Pericardium (tissue), 1 donor: ENCODE data around the gene STARD5.

GRCh38 chr15:81292164-81293083, 31.5 kb downstream of the STARD5 start:
- RRBS: no CpG with 5 or more reads among the region's 16 CpGs

DNA sequence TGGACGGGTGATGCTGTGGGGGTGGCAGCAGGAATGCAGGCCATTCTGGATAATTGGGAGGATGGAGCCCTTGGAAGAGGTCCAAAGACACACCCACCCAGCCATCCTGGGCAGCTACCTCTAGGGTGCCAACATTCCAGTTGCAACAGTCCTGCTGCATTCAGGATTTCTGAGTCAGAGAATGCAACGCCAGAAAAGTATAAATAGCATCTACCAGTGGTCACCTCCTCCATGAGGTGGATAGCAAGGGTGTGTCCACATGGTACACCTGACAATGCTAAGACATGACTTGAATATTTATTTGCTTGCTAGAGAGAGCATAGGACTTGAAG, 26.7 kb downstream of the STARD5 start:
- RRBS: no CpG with 5 or more reads among the region's 2 CpGs

- RRBS: no CpG with 5 or more reads among the region's 8 CpGs
These were observed 15.1 kb downstream of the STARD5 start for GRCh38 chr15:81308836-81309331.

- RRBS: no CpG with 5 or more reads among the region's 23 CpGs
These were observed 11.0 kb downstream of the STARD5 start for GRCh38 chr15:81312713-81313555.

DNA sequence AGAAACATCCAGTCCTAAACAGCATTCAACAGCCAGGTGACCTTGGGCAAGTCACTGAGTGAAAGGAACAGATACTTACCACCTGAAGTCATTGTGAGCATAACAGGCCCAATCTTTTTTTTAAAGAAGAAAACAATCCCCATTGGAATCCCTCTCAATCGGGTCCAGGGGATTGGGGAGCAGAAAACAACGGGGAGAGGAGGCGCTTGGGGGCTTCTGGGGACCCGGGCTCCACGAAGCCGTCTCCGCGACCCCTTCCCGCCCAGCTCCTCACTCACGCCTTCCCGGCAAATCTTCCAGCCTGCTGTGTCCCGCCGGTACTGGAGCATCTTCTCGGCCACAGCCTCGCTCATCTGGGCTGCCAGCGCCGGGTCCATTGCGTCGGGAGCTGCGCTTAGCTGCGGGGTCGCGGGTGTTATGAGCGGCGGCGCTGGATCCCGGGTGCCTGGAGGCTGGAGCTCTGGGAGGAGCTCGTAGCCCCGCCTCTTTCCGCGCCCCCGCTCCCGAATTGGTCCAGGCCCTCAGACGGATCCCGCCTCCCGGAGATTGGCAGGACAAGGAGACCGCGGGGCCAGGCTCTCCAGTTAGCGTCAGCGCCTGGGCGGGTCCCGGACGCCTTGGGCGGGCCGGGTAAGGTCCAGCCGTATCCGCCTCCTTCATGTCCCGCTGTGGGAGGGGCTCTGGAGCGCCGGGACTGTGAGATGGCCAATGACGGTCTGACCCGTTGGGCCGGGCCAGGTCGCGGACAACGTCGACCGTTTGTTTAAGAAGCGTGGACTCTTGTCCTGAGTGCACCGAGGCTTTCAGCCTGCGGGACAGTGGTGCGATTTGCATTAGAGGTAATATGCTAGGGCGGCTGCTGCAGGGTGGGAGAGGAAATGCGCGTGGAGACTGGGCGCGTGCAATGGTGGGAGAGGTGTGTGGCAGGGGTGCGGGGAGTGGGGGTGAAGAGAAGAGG, at the start of gene STARD5:
STARD5 (minus strand) TSS at position 419 of the 958 bp plus-strand sequence.
- RRBS: 1% methylated on average over 41 of the region's 68 CpGs

DNA sequence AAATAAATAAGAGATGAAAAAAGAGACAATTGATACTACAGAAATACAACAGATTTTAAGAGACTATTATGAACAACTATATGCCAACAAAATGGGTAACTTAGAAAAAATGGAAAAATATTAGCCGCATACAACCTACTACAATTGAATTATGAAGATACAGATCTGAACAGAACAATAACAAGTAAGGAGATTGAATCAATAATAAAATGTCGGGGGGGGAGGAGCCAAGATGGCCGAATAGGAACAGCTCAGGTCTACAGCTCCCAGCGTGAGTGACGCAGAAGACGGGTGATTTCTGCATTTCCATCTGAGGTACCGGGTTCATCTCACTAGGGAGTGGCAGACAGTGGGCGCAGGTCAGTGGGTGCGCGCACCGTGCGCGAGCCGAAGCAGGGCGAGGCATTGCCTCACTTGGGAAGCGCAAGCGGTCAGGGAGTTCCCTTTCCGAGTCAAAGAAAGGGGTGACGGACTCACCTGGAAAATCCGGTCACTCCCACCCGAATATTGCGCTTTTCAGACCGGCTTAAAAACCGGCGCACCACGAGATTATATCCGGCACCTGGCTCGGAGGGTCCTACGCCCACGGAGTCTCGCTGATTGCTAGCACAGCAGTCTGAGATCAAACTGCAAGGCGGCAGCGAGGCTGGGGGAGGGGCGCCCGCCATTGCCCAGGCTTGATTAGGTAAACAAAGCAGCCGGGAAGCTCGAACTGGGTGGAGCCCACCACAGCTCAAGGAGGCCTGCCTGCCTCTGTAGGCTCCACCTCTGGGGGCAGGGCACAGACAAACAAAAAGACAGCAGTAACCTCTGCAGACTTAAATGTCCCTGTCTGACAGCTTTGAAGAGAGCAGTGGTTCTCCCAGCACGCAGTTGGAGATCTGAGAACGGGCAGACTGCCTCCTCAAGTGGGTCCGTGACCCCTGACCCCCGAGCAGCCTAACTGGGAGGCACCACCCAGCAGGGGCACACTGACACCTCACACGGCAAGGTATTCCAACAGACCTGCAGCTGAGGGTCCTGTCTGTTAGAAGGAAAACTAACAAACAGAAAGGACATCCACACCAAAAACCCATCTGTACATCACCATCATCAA, 50.5 kb downstream of the MEX3B start:
- RRBS: no CpG with 5 or more reads among the region's 42 CpGs

- RRBS: 12% methylated on average over 6 of the region's 40 CpGs
These were observed 1.2 kb upstream of the CPEB1 start for GRCh38 chr15:82648213-82648978.

- RRBS: no CpG with 5 or more reads among the region's 13 CpGs
These were observed 19.7 kb downstream of the WHAMM start for GRCh38 chr15:82828731-82829866.

DNA sequence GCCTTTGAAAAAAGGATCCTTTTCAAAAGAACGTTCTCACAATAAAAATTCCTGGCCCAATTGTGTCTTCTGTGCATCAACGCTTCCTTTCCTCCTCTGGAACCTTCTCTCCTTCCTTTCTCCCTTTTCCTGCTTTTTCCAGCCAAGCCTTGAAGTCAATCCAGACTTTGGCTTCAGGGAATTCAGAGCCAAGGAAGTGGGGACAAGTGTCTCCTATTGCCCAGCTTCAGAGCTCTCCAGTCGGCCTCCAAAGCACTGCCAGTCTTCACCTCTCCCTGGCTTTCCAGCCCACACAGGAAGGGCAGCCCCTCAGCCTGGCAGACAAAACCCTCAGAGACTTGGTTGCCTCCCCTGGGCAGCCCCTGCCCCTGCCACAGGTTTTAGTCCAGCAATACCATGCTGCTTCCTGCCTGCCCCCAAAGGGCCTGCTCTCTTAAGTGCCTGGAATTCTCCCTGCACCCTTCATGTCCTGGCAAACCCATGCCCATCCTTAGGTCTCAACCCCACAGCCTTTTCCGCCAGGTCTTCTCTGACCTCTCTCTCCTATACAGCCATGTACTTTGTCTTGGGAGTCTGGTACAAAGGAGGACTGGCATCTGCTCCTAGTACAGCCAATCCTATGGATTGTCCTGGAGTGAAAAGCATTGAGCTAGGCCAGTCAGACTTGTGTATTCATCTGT, 26.8 kb downstream of the WHAMM start:
- RRBS: no CpG with 5 or more reads among the region's 4 CpGs

- RRBS: no CpG with 5 or more reads among the region's 6 CpGs
These were observed 2.3 kb downstream of the BTBD1 start for GRCh38 chr15:83064660-83065232.

- RRBS: no CpG with 5 or more reads among the region's 3 CpGs
These were observed 1.2 kb upstream of the HDGFL3 start for GRCh38 chr15:83208838-83209179.

DNA sequence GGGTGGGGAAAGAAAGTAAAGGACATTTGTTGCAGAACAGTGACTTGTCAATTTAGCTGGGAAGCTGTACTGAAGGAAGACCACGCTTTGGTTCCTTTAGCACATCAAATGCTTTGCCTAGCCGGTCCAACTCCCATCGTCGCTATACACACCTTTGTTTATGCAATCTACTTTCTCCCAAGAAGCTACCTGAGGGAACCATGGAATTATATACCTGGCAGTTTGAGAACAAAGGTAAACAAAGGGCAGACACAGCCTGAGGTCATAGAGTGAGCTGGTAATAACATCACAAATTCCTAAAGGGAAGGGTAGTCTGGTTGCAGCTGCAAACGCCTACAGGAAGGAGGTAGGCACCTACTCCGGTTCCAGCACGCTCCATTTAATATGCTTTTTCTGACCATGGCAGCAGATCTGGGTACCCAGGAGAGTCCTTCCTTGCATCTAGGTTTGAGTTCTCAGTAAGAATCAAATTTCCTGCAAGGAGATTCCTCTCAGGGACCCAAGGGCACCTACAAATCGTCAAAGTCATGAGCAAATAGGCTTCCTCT, 68.4 kb upstream of the BNC1 start:
- RRBS: no CpG with 5 or more reads among the region's 8 CpGs

- RRBS: no CpG with 5 or more reads among the region's 8 CpGs
These were observed 5.9 kb downstream of the ZSCAN2 start for GRCh38 chr15:84606659-84607167.

- RRBS: no CpG with 5 or more reads among the region's 12 CpGs
These were observed 13.9 kb upstream of the NMB start for GRCh38 chr15:84671796-84672364.

GRCh38 chr15:84762908-84763803, 14.8 kb downstream of the ZNF592 start:
- RRBS: no CpG with 5 or more reads among the region's 4 CpGs

GRCh38 chr15:84821289-84822325, 4.5 kb downstream of the ALPK3 start:
- RRBS: no CpG with 5 or more reads among the region's 10 CpGs

GRCh38 chr15:84885740-84886221, 1.3 kb downstream of the SLC28A1 start:
- RRBS: no CpG with 5 or more reads among the region's 7 CpGs

- RRBS: no CpG with 5 or more reads among the region's 3 CpGs
These were observed 45.5 kb downstream of the SLC28A1 start for GRCh38 chr15:84929883-84930515.

DNA sequence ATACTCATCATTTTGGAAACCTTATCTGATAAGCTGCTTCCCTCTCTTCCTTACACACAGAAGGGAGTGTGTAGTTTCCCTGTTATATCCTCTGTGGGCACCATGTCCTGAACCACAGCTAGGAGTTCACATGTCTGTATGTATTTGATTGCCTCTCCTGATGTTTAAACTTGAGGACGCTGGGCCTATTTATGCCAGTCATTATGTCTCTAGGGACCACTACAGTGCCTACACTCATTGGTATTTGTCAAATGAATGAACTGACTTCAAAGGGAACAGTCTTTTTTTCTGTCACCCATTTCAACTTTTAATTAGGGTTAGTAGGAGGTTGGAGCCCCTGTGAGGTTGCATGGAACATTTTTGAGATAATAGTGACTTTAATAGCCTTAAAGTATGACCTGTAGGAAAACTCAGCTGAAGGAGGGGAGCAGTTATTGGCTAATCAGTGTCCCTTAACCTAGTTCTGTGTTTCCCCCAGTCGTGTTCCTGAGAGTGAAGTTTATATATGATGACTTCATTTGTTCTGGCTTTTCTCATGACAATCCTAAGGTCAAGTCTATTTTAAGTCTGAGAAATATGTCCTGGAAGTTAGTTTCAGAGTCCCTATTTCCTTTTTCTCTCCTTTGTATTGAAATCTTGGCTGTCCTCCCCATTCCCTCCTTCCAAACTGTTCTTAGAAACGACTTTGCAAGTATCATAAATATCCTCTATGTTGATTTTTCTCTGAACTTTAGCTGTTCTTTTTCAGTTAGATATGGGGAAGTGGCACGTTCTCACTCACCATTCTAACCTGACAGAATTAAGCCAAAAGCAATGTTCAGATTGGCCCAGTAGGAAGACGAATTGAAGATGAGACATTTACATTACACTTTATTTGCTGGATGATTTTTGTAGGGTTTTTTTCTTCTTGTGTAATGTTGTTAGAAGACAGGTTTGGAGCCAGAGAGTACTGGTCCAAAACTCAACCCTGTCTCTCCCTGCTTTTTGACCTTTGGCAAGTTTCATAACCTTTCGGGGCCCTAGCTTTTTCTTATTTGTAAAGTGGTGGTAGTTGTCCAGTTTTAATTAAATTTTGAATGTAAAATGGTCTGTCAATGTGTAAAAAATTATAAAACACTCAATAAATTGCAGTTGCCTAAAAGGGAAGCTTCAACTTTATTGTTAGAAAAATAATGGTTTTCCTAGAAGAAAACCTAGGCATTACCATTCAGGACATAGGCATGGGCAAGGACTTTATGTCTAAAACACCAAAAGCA, 29.2 kb downstream of the PDE8A start:
- RRBS: no CpG with 5 or more reads among the region's 6 CpGs

DNA sequence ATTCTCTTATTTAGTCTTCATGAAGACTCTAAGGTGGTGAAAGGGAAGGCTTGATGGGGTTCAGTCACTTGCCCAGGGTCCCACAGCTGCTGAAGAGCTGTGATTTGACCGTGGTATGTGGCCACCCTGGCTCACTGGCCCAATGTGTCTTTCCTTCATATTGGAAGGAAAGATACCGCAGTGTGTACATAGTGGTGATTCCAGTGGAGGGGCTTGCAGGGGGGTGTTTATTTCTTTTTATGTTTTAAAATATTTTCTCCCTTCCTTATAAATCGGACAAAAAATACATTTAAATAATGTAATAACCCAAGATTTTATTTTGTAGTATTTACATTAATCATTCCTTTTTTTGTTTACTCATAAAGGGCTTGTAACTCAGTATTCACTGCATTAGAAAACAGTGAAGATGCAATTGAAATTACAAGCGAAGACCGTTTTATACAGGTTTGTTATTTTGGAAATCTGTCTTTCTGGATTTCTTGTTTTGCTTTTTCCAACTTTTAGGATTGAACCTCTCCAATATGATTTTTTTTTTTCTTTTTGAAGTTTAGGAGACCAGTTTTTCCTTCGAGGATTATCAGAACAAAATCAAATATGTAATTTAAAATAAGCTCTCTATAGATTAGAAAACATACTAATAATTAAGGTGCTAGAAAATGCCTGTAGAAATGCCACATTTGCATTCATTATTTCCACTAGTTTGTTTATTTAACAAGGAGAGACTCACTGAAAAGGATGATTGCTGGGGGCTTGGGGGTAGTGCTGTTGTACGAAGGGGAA, 107.5 kb downstream of the PDE8A start:
- RRBS: no CpG with 5 or more reads among the region's 7 CpGs